Tongue (tissue), 2 donors: ENCODE measurements around the genes SIRT7, DUS1L and SLC16A3.

DNA sequence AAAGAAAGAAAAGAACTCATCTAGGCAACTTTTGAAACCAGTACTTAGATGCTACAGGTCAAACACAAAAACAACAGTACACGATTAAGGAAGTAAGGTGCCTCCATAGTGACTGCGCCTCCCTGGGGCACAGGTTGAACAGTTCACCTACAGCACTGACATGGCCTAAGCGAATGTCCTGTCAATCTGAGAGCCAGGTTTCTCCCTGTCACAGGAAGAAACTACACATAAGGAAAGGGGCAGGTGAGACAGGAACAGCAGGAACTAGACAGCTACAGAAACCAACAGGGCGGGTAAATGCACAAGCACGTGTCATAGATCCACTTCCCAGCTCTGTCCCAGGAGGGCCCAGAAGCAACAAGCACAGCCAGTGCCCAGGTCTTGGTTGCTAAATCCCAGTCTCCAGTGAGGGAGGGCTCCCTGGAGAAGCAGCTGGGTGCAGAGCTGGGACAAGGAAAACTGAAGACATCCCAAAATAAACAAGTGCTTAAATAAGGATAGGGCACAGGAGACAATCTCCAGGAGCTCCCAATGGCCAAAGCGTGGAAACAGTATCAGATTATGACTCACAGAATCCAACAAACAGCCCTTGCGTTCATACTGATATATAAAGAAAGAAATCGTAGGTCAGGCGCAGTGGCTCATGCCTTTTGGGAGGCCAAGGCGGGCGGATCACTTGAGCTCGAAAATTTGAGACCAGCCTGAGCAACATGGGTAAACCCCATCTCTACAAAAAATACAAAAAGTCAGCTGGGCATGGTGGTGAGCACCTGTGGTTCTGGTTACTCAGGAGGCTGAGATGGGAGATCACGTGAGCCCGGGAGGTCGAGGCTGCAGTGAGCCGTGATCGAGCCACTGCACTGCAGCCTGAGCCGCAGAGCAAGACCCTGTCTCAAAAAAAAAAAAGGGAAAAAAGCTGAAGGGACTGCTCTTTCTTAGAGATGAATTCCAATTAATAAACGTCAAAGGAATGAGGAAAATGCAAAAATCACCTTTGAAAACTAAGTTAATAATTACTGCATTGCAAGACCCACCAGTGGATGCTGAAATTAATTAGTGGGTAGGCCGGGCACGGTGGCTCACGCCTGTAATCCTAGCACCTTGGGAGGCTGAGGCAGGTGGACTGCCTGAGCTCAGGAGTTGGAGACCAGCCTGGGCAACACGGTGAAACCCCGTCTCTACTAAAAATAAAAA, 8.4 kb upstream of the ARHGDIA start:
- RAMPAGE, long total RNA, result no peak

- RAMPAGE, long total RNA, result no peak
These were observed at the start of gene SIRT7 for GRCh38 chr17:81917225-81918446. TSS of gene SIRT7 (minus strand) at chr17:81918176.

- RAMPAGE, long total RNA, result no peak
These were observed 4.1 kb upstream of the SIRT7 start for GRCh38 chr17:81921823-81922722.

- RAMPAGE, long total RNA, result no peak
These were observed 4.5 kb downstream of the PYCR1 start for GRCh38 chr17:81932222-81933393.

DNA sequence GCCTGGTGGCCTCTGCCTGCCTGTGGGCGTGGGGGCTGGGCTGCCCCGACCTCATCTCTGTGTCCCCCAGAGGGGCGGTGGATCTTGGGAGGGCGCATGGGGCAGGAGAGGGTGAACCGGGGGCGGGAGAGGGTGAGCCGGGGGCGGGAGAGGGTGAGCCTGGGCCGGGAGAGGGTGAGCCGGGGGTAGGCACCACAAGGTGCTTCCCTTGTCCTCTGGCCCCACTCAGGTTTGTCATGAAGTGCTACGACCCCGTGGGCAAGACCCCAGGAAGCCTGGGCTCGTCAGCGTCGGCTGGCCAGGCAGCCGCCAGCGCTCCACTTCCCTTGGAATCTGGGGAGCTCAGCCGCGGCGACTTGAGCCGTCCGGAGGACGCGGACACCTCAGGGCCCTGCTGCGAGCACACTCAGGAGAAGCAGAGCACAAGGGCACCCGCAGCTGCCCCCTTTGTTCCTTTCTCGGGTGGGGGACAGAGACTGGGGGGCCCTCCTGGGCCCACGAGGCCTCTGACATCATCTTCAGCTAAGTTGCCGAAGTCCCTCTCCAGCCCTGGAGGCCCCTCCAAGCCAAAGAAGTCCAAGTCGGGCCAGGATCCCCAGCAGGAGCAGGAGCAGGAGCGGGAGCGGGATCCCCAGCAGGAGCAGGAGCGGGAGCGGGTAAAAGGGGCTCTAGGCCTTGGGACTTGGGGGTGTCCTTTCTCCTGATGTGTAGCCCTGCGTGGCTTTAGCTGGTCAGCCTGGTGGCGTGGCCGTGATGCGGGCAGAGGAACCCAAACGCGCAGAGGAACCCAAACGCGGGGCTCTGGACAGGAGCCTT, 19.0 kb downstream of the ASPSCR1 start:
- RAMPAGE, long total RNA, result no peak

DNA sequence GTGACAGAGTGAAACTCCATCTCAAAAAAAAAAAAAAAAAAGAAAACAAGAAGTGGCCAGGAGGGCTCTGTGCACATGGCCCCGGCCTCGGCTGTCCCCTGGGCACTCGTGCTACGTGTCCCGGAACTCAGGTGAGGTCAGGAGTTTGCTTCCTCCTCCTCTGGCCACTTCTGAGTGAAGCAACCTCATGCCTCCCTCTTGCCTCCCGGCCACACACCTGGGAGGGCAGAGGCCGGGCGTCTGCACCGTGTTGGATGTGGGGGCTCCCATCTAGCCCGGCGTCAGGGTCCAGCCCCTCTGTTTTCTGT, 22.1 kb downstream of the ASPSCR1 start:
- RAMPAGE, long total RNA, result no peak

DNA sequence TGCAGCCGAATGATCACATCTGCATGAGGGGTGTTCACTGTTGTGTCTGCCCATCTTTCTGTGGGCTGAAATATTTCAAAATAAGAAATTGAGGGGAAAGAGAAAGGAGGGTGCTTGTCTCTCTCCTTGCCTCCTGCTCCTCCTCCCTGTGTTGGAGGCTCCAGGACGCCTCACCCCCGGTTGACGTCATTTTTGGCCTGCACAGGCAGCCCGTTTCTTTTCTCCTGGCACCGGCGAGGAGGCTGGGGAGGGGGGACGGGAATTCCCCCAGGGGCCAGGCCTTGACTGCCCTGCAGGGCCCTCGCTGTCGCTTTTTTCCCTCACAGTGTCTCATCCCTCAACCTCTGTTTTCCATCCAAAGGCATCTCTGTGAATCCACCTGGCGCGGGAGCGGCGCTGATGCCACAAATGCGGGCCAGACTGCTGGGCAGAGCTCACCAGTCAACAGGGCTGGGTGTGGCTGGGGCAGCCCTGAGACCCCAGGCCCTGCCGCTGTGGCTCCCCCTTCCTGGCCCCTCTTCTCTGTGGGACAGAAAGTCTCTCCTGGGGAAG, 16.2 kb downstream of the CENPX start:
- RAMPAGE, long total RNA, result no peak

DNA sequence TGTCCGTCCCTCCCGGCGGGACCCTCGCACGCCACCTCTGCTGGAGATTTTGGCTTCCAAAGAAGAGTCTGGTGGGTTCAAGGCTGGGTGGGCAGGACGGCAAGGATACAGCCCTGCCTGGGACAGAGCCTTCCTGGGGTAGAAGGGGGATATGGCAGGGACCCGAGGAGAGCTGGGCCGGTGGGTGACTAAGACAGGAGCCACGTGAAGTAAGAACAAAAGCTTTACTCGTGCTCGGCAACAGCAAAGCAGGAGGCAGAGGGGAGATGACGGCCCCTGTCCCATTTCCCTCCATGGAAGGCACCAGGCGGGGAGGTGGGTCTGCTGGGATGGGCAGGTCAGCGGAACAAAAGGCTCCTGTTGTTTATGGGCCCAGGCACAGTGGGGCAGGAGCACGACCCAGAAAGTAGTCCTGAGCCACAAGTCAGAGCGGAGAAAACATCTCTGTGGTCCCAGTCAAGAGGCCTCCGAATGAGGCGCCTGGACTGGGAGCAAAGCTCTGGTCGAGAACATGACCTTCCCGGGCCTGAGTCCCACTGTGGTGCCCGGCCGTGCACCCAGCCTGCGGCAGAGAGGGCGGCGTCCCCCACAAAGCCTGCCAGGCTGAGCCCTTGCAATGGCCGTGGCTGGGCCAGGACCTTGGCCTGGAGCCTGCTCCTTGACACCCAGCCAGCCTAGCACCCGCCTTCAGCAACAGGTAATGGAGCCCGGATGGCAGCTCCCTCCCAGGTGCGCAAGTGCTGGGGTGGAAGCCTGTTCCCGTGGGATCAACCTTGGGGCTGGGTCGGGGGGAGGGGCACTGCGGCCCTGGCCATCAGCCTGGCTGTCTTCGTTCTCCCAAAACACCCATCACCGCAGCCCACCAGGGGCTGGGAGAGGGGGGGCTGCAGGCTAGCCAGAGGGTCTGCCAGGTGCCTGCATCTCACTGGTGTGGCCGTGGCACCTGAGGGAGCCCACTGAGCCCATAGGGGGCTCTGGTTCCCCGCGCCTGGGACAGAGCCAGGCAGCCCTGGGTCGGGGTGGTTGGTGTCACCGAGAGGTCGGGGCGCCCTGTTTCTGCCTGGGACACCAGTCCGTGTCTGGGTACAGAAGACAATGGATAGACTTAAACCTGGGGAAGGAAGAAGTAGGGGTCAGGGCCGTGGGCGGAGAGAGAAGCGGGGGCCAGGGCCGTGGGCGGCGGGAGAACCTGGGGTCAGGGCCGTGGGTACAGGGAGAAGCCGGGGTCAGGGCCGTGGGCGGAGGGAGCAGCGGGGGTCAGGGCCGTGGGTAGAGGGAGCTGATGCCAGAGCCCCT, 3.5 kb downstream of the RFNG start:
- RAMPAGE, long total RNA, result no peak

DNA sequence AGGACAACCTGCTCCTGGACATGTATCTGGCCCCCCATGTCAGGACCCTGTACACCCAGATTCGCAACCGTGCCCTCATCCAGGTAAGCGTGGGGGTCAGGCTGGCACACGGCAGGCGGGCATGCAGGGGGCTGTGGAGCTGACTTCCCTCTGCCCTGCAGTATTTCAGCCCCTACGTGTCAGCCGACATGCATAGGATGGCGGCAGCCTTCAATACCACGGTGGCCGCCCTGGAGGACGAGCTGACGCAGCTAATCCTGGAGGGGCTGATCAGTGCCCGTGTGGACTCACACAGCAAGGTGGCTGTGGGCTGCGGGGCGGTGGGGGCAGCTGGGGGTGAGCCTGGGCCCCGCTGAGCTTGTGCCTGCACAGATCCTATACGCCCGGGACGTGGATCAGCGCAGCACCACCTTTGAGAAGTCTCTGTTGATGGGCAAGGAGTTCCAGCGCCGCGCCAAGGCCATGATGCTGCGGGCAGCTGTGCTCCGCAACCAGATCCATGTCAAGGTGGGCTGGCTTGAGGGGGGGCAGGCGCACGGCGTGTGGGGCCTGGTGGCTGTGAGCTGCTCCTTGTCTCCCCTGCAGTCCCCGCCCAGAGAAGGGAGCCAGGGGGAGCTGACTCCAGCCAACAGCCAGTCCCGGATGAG, 4.9 kb downstream of the GPS1 start:
- RAMPAGE, long total RNA, result no peak

DNA sequence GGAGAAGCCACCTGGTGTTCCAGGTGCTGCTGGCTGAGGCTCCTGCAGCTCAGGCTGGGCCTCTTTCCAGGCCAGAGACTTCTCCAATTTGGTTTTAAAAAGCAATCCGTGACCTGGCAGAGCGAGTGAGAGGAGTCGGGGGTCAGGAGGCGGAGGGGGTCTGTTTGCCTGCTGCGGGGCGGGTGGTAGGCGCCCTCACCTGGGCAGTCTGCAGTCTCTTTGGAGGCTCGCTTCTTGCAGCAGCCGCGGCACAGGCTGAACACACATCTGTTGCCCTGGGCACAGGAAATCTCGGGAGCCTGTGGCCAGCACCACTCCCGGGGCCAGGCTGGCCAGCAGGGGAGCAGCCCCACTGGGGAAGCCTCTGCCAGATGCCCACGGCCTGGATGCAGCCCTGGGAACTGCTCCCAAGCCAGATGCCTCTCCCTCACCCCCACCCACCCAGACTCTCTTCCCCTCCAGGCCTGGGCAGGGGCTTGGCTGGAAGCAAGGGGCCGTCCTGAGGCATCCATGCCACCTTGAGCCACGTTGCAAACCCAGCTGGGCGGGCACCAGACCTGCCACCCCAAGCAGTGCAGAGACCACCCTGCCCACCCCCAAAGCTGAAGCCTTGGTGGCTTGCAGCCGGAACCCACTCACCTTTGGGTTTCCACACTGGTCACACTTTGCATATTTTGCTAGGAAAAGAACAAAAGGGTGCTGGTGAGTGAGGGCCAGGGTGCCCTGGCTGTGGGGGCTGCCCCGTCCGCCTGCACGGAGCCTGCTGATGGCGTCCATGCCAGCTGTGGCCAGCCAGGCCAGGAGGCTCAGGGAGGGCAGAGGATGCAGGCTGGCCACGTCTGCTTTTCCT, 6.7 kb downstream of the GPS1 start:
- RAMPAGE, long total RNA, result no peak

- RAMPAGE, long total RNA, result no peak
These were observed at the start of gene DUS1L for GRCh38 chr17:82065325-82066198. TSS of gene DUS1L (minus strand) at chr17:82065804.

GRCh38 chr17:82096032-82096857, 1.8 kb downstream of the FASN start:
- RAMPAGE, long total RNA, result no peak

GRCh38 chr17:82101609-82102489, 3.8 kb upstream of the FASN start:
- RAMPAGE, long total RNA, result no peak

DNA sequence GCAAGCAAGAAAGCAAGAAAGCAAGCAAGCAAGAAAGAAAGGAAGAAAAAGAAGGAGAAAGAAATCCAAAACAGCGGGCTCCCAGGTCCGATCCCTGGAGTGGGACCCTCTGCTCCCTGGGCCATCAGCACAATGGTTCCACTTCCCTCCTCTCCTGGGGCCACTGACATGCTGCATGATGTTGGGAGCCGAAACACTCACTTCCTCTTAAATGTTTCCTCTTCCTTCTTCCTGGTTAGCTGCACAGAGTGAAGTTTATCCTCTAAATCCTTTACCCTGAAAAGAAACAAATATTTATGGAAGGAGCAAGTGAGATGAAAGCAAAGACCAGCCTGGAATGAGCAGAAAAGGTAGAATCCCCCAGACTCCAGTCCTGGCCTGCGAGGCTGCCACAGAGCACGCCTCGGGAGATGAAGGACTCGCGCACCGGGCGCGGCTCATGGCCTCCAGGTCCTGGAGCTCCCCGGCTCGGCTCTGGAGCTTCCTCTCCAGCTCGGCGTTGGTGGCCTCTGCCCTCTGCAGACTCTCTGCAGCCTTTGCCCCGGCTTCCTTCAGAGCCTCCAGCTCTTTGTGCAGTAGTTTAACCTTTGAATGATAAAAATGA, 19.0 kb downstream of the CCDC57 start:
- RAMPAGE, long total RNA, result no peak

DNA sequence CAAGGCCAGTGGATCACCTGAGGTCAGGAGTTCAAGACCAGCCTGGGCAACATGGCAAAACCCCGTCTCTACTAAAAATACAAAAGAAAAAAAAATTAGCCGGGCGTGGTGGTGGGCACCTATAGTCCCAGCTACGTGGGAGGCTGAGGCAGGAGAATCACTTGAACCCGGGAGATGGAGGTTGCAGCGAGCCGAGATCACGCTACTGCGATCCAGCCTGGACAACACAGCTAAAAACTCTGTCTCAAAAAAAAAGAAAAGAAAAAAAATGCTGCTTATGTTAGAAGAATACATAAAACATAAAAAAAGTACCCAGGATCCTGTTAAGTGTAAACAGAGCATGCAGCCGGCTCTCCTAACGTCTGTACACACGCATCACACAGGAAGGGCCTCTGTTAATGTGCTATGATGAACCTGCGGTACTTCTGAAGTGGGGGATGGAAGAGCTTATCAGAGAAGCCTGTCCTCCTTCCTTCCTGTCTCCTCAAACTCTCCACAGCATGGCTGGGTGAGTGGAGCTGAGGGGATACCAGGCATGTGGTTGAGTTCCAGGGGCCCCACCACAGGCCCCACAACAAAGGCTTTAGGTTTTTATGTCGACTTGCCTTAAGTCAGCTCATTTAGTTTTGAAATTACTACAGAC, 12.0 kb downstream of the CCDC57 start:
- RAMPAGE, long total RNA, result no peak

DNA sequence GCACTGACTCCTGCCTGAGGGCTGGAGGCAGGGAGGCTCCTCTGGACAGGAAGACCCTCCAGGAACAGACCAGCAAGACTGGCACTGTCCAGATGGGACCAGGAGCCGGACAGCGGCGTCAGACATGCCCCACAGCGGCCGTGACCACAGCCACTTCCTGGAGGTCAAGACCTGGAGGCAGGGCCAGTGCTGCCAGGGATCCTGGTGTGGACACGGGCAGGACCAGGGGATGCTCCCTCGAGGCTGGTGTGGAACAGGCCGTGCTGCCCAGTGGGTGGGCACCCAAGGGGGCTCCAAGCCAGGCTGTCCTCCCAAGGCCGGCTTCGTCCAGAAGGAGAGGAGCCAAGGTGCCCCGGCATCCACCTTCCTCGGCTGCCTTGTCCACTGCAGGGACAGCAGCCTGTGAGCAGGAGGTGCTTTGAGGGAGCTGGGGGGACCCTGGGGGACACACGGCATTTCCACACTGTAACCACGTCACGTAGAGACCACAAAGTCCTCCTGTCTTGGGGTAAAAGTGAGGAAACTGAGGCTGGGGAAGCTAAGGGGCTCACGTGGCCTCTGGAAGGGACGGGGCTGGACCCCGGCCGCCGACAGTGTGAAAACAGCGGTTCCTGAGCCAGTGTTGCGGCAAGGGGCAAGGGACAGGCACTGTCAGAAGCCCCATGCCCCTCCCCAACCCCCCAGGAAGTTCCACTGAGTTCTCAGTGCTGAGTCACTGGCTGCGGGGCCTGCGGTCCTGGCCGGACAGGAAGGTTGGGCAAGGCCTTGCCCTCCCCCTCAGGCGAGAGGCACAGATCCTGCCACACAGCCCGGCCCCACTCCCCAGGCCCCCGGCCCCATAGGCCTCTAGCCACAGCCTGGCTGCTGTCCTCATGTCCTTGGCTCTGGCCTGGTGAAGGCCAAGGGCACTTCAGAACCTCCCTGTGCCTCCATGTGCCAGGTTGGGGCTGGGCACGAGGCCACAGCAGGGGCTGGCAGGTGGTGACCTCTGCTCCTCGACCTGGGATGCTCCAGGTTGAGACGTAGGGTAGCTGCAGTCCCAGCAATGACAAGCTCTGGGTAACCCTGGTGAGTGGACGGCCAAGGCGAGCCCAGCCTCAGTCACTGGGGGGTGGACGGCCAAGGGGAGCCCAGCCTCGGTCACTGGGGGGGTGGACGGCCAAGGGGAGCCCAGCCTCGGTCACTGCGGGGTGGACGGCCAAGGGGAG, 4.9 kb upstream of the CCDC57 start:
- RAMPAGE, long total RNA, result no peak

GRCh38 chr17:82228633-82229430, at the start of gene SLC16A3:
TSS of gene SLC16A3 (plus strand) at chr17:82229042.
- RAMPAGE, long total RNA, result no peak

DNA sequence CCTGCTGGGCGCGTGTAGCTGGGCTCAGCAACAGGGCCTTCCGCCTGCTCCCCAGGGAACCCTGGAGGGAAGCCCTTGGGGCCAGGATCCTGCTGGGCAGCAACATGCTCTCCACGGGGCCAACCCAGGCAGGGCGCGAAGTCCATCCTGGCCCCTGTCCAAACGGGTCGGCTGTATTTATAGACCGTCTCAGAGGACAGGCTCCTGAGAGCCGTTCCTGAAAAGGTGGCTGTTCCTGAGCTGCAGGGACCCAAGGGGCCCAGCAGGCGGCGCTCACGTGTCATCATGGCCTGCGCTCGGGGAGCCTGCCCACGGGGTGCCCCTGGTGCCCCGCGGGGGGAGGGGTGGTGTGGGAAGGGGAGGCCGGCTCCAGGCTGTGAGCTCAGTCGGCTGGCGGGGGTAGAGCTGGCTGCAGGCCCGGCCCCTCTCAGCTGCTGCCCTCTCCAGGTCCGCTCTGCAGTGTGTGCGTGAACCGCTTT, 7.5 kb downstream of the SLC16A3 start:
- RAMPAGE, long total RNA, result no peak

DNA sequence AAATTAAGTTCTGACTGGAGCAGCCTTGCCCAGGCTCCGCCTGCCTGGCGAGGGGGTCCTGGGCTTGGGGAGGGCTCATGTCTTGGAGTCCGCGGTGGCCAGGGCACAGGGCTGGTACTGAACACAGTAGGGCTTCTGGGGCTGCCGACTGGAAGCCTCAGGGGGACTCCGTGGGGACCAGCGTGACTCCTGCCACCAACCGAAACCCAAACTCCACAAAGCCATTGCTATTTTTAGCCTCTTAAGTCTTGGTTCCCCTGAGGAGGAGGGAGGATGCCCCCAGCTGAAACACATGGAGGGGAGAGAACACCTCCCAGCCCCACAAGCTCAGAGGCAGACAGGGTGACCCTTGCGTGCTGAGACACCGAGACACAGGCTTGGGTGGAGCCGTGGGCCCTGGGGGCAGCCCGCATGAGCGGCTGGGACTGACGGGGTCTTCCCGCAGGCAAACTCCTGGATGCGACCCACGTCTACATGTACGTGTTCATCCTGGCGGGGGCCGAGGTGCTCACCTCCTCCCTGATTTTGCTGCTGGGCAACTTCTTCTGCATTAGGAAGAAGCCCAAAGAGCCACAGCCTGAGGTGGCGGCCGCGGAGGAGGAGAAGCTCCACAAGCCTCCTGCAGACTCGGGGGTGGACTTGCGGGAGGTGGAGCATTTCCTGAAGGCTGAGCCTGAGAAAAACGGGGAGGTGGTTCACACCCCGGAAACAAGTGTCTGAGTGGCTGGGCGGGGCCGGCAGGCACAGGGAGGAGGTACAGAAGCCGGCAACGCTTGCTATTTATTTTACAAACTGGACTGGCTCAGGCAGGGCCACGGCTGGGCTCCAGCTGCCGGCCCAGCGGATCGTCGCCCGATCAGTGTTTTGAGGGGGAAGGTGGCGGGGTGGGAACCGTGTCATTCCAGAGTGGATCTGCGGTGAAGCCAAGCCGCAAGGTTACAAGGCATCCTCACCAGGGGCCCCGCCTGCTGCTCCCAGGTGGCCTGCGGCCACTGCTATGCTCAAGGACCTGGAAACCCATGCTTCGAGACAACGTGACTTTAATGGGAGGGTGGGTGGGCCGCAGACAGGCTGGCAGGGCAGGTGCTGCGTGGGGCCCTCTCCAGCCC, 9.8 kb downstream of the SLC16A3 start:
- RAMPAGE, long total RNA, result no peak

DNA sequence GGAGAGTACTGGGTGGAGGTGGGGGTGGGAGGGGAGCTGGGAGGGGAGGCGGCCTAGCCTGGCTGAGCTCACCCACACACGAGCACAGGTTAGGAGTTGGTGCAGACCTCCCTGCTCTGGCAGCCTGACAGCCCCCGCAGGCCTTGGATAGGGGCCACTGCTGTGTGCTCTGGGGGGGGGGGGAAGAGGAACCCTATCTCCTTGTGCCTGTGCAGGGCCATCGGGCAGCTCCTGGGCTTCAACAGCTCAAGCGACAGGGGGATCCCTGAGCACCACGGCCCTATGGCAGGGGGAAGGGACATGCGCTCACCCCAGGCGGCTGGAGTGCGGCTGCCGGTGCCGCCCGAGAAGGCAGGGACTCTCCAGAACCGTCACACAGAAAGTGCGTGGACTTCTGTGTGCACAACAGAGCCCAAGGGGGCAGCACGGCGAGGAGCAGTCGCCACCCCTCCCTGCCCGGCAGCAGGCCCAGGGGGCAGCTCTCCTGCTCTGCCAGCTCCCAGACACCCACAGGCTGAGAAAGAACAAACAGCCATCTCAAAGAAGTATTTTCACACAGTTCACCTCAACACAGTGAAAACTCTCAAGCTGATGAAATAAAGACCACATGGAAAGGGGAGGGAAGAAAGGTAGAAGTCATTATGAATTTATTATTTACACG, 13.3 kb downstream of the SLC16A3 start:
- RAMPAGE, long total RNA, result no peak